ENCODE results near the genes PCBP4 and SEMA3G.

DNA sequence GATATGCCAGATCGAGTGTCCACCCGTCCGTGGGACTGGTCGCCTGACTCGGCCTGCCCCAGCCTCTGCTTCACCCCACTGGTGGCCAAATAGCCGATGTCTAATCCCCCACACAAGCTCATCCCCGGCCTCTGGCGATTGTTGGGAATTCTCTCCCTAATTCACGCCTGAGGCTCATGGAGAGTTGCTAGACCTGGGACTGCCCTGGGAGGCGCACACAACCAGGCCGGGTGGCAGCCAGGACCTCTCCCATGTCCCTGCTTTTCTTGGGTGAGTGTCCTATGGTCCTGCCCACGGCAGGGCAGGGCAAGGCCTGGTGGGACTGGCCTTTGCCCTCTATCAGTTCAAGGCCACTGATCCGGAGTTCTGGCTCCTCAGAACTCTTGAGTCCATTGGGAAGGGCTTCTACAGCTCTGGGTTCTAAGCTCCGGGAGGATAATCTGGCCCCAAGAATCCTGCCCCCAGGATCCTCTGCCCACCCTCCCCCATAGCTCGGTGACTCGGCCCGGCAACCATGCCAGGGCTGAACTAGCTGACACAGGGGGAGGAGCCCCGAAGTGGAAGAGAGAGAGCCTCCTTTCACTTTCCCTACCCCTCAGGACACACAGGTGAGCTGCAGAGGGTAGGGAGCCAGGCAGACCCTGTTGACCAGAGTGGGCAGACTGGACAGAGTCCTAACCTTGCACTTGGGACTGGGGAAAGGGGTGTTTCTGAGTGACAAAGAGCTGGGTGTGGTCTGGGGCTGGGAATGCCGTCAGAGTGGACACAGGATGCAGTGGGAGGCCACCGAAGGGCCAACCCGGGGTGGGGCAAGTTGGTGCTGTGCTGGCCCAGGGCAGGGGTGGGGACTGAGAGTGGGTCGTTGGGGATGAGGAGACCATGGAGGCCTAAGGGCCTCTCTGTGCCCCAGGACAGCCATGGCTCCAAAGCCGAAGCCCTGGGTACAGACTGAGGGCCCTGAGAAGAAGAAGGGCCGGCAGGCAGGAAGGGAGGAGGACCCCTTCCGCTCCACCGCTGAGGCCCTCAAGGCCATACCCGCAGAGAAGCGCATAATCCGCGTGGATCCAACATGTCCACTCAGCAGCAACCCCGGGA is 623 bp downstream of the PARP3 start:
- PRO-cap, result unidirectional peak, plus-strand start at position 607 of the sequence; unidirectional peak, minus-strand start at position 664 of the sequence

- PRO-cap, result bidirectional peak, plus-strand start at chr3:51967615, minus-strand start at chr3:51967445
Observed at GRCh38 chr3:51967283-51967712, at the start of gene PCBP4. TSS of gene PCBP4 (minus strand) at chr3:51967454.

DNA sequence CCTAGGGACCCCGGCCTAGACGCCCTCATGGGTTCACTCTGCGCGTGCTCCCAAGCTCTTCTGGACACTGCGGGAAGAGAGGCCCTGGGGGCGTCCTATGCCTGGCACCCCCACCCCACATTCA is 276 bp upstream of the DUSP7 start:
- PRO-cap, result no peak

GRCh38 chr3:52056909-52058107 is 937 bp upstream of the DUSP7 start:
- PRO-cap, result bidirectional peak, plus-strand start at chr3:52057611, minus-strand start at chr3:52057275

DNA sequence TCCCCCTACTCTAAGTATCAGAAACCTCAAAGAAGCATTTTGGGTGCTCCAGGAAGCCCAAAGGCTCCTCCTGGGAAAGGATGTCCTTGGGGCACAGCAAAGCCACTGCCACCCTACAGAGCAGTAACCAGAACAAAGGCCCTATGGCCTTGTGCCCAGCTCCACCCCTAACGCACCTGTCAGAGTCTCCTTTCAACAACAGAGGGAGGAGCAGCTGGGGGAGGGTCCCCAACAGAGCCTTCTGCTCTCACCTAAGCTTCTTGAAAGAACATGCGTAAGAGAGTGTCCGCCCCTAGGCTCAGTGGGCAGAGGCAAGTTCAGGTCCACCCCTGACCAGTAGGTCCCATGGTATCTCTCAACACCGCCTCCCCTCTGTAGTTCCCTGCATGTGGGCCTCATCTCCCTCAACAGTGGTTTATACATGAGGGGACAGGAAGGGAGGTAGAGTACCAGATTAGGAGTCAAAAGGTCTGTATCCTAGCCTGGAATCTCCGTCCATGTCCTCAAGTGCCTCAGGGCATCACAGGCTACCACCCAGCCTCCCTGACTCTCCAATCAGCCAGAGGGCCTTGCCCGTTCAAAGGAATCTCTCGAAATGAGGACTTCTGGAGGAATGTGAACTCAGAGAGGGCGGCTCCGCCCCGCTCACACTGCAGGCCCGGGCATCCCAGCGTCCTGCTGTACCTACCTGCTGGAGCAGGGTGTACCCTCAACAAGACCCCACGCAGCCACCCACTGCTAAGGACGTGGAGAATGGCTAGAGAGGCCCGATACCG is 752 bp downstream of the POC1A start:
- PRO-cap, result no peak

DNA sequence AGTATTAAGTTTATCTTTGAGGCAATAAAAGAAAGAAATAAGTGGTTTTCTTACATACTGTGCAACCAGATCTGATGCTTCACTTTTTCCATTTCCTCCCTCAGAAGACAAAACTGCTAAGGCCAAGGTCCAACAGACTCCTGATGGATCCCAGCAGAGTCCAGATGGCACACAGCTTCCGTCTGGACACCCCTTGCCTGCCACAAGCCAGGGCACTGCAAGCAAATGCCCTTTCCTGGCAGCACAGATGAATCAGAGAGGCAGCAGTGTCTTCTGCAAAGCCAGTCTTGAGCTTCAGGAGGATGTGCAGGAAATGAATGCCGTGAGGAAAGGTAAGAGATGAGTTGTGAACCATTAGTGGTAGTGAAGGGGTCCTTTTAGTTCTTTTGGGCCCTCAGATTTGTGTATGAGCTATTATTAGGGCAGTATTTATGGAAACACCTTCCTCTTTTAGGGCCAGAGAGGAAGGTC is 4.5 kb downstream of the ALAS1 start:
- PRO-cap, result bidirectional peak, plus-strand start at position 174 of the sequence, minus-strand start at position 80 of the sequence

- PRO-cap, result unidirectional peak, plus-strand start at chr3:52208310
Observed at GRCh38 chr3:52208044-52208517, 10.1 kb downstream of the ALAS1 start.

GRCh38 chr3:52218262-52218981 is 7.0 kb downstream of the TLR9 start:
- PRO-cap, result no peak

DNA sequence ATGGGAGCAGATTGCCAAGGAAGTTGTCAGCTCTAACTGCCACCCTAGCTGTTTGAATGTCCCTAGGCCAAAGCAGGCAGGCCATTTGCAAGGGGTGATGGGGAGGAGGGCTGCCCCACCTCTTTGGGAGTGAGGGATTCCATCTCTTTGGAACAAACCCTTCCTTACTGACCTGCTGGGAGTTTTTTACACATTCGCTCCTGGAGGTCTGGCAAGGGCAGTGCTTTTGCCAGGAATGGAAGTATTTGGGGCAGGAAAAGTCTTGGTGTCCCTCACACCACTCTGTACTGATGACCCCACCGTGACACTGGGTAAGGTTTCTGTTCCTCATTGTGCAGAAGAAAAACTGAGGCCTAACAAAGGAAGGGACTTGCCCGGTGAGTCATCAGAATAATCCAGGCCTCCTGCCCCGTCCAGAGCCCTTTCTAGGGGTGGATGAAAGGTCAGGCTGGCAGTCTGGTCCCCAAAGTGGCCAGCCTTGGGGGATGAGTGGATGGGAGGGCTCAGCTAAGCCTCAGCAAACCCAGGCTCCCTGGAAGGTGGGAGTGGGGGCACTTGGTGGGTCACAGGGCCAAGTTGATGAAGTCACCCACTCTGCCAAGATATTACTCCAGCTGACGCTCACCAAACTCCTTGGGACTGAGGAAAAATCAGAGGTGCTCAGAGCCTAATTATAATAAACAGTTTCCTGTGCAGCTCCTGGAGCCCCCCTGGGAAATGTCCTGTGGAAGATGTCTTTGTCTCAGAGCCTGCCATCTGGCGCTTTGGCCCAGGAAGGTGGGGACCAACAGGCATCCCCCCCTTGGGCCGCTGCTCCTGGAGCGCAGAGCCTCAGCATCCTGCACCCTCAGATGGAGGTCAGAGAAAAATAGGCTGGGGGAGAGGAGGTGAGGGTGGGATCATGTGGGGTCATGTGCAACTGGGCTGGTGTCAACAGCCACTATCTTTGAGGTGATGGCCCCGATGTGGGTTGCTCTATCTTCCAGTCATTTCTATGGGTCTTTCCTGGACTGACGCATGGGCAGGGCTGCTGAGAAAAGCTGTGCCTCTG is 2.2 kb upstream of the DNAH1 start:
- PRO-cap, result no peak

GRCh38 chr3:52371926-52372447 is 37.8 kb downstream of the BAP1 start:
- PRO-cap, result no peak

- PRO-cap, result no peak
Observed at GRCh38 chr3:52372905-52373475, 36.8 kb downstream of the BAP1 start.

GRCh38 chr3:52444673-52445504 is at the start of gene SEMA3G:
TSS of gene SEMA3G (minus strand) at chr3:52445103.
- PRO-cap, result unidirectional peak, minus-strand start at chr3:52445103

DNA sequence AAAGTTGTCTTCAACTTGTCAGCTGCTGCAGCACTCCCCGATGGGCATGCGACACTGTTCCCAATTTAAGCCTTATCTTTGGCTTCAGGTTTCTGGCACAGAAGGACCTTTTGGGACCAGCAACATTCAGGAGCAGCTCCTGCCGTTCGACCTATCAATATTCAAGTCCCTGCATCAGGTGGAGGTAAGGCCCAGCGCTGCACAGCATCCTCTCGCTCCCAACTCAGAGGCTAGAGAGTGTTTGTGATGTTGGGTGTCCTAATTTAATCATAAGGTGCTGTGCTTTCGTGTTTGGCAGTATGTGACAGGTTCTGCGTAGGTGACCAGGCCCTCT is 16.8 kb downstream of the NISCH start:
- PRO-cap, result no peak

- PRO-cap, result no peak
Observed at GRCh38 chr3:52483745-52484198, 11.4 kb upstream of the STAB1 start.

DNA sequence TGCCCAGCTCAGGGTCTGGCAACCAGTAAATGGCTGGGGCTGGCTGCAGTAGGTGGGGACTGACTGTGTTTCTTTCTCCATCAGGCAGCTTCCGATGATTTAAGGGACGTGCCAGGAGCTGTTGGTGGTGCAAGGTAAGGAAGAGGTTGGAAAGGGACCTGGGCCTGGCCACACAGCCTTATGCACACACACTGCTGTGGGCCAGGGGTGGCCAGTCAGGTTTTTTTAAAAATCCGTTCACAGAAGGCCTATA is 9.5 kb upstream of the STAB1 start:
- PRO-cap, result no peak

DNA sequence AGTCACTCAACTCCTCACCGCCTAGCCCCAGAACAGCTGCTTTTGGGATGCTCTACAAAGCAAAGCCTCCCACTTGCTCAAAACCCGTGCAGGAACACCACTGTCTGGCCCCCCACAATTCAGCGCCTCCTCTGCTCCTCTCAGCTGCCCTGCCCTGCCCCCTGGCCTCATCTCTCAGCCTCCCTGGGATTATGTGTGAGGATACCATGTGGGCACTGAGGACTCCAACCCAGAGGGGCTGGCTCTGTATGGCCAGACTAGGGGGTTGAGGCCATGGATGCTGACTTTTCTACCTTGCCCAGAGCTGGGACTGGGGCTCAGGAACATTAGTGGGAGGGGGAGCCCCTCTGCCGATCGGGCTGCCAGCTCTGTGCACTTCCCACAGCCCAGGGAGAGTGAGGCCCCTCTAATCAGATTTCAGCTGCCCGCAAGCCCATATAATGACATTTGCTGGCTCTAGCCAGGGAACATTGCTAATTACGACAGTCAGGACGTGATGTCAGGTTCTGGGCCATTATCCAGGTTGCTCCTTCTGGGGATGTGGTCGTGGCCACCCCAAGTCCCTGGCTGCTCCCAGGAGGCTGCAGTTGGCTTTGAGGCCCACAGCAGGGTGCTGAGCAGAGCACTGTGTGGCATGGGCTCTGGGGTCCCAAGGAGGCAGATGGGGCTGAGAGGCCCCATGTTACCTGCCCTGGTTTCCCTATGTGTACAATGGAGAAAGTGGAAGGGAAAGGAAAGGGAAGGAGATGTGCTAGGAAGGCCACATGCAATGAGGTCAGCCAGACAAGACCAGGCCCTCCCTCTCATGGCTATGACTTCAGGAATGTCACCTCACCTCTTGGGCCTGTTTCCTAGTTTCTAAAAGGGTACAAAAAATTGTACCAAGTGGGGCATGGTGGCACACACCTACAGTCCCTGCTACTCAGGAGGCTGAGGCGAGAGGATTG is 3.7 kb downstream of the NT5DC2 start:
- PRO-cap, result bidirectional peak, plus-strand start at position 586 of the sequence, minus-strand start at position 397 of the sequence

DNA sequence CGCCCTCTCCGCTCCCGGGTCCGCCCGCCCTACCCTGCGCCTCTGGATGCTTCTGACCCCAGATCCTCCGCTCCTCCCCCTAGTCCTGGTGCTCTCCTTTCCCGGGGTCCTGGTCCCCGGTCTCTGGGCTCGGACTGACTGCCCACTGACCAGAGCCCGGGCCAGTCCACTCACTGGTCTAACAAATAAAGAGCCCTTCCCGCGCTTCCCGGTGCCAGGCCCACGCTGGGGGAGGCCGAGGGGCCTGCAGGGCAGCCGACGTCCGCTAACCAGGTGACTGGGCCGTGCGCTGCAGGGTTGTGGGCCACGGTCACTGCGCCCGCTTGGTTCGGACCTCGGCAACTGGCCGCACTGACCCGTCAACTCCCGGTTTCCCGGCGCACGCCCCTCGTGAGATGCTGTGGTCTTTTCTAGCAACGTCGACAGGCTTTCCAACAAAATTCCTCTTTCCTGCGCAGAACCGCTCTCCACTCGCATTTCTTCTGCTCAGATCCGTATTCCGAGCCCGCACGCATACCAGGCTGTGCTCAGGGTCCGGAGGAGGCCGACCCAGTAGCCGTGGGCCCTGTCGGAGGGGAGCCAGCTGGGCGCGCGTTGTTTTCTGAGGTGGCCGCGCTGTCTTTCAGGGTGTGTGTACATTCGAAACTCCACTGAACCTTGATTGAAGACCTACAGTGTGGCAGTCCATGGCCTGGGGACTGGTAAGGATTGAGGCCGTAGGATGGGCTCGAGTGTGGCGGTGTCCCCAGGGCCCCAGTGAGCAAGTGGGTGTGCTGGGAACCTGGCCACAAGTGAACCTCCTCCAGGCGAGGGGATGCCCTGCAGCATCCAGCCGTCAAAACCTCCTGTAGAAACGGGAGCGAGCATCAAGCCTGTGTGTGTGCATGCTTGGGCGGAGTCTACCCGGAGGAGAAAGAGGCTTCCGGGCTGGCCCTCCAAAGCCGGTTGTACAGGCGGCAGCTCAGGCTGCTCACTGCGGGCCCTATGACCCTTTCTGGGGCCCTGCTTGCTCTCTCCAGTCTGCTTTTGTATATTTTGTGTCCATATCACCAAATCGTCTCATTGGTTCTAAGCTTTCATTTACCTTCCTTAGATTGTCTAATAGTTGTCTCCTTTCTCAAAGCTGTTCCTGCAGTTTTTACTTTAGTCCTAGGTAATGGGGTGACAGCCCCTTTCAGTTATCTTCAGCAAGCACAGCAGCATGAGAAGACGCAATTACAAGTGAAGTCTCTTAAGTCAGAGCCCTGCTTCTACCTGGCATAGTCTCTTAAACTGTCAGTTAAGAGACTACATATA is 968 bp upstream of the NT5DC2 start:
- PRO-cap, result no peak

GRCh38 chr3:52594976-52595502 is 58.6 kb downstream of the UQCC5 start:
- PRO-cap, result no peak

DNA sequence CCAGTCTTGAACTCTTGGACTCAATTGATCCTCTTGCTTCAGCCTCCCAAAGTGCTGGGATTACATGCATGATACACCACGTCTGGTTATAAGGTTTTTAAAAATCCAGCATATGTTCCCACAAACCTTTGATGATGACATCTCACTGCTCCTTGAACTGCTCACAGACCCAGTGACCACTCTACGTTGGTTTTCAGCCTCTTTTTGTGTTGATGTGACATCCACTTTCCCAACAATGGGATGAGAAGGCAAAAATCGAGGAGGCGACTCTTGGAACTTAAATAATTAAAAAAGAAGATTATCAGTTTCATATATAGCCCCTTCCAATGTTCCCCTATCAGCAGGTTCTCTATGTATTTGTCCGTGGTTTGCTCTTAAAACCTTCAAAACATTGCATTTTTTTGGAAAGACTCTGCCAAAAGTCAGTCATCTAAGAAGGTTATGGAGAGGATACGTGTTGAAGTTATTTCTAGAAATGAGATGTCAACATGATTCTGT is 24.8 kb downstream of the NEK4 start:
- PRO-cap, result no peak

DNA sequence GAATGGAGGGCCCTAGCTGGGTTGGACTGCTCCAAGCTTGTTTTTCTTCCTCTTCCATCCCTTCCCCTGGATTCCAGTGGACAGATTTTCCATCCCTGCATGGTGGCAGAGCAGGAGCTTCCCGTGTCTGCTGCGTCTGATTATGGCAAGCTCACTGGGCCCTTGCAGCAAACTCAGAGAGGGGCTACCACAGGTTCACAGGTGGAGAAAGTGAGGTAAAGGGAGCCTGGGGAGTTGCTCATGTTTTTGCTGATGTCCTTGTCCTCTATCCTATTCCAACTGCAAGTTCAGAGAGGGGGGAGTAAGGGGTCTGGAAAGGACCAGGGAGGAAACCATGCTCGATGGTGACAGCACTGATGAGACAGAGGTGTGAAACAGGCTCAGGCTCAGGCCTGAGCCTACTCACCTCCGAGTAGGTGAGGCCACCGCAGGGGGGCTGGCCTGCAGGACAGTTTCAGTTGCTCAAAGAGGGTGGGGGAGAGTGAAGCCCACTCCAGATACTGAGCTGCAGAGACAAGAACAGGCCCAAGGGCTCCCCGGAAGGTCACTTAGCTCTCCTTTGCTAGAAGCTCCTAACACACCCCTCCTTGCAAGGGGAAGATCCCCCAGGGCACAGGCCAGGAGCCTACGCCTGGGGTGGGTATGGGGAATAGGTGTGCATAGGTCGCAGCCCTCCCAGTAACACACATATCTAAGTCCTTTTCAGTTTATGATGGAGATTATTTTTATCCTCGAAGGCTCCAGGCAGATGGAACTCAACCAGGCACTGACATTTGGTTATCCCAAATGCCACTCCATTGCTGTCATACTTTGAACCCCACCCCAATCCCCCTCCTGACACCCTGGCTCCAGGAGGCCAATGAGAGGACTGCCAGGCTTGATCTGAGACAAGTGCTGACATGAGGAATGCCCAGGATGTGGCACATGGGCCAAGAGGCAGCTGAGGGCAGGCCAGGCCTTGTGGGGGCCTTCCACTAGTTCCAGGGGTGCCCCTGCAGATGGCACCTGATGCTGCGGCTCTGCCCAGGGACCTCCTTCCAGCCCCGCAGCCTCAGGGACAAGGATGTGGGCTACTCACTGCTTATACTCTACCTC is 911 bp upstream of the MUSTN1 start:
- PRO-cap, result no peak